ENCODE data around the genes OR4D1, RAD51C and BCAS3.

DNA sequence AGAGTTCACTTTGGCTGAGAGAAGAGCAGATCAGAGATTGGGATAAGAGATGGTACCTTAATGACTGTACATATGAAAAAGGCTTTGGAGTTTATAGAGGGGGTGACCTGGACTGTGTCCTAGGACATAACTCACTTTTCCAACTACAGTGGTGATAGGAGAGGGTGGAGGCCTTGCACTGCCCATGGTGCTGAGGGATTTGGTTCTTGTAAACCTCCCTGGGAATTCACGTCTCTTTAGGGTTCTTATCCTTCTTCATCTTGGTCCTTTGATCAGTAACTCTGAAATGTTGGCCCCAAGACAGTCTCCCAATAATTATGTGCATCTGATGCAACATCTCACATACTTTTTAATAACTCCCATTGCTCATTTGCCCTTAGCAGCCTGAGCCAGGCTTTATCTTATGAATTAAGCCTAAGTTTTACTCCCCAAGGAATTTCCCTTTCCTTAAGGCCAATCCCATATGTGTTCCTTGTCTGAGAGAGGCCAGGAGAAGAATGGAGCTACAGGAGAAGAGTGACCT lies at the start of gene OR4D1:
Gene OR4D1 (plus strand): TSS at position 424 of the 523 bp plus-strand sequence.
- PRO-cap = no peak

GRCh38 chr17:58284354-58285148 lies 3.8 kb upstream of the MPO start:
- PRO-cap = no peak

GRCh38 chr17:58305191-58305759 lies 23.3 kb downstream of the TSPOAP1 start:
- PRO-cap = no peak

GRCh38 chr17:58320458-58321301 lies 7.9 kb downstream of the TSPOAP1 start:
- PRO-cap = no peak

- PRO-cap = no peak
These were observed 3.4 kb upstream of the TSPOAP1 start for GRCh38 chr17:58331854-58332559.

GRCh38 chr17:58341837-58342548 lies 10.0 kb downstream of the SUPT4H1 start:
- PRO-cap = no peak

GRCh38 chr17:58387673-58387935 lies 29.7 kb downstream of the RNF43 start:
- PRO-cap = no peak

DNA sequence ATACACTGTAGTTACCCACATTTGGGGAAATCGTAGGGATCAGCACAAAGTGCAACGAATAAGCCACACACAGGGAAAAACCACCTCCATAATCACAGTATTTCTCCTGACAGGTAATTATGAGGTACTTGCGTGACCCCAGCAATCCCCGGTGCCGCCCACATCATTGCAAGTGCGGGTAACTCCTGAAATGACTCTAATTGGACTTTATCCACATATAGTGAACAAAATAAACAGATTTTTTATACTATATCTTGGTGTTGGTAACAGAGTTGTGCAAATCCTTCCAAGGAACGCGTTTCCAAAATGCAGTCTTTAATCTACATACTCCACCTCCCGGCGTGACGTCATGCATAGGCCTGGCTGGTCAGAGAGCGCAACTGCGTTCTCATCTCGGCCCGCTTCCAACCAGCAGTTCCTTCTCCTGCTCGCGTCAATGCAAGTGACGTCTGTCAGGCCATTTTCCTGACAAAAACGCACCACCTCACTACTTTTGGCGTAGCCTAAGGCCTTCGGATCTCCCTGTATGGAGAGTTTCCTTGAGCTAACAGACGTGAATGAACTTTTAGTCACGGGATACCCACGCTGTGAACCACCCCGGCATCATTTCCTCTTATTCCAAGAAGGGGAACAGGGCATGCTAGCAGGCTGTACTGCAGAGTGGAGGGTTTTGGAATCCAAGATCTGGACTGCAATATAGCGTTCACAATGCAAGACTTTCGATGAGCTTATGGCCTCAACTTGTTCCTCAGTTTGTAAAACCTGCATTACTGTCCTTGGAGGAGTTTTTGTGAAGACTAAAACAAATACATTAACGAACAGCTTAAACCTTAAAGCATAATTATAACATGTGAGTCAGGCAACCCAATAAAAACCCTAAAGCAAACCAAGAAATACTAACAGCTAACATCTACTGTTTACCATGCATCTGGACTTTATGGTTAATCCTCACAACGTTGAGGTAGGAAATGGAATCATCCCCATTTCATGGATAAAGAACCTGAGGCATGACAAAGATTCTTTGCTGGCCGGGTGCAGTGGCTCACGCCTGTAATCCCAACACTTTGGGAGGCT lies 24.9 kb downstream of the IGBP1C start:
- PRO-cap = no peak

GRCh38 chr17:58691883-58693233 lies at the start of gene RAD51C:
Gene RAD51C, plus strand, starts transcription at chr17:58692602.
- PRO-cap = bidirectional peak, plus-strand start at chr17:58692601, minus-strand start at chr17:58692549

DNA sequence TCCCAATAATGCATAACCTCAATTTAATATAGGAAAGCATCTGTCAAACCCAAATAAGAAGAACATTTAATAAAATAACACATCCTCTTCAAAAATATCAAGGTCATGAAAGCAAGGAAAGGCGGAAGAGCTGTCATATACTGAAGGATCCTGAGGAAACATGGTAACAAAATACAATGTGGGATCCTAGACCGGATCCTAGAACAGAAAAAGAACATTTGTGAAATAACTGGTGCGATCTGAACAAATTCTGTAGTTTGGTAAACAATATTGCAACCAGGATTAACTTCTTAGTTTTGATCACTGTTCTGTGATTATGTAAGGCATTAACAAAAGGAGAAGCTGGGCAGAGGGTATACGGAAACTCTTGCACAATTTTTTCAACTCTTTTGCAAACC lies 109.8 kb downstream of the TRIM37 start:
- PRO-cap = no peak

DNA sequence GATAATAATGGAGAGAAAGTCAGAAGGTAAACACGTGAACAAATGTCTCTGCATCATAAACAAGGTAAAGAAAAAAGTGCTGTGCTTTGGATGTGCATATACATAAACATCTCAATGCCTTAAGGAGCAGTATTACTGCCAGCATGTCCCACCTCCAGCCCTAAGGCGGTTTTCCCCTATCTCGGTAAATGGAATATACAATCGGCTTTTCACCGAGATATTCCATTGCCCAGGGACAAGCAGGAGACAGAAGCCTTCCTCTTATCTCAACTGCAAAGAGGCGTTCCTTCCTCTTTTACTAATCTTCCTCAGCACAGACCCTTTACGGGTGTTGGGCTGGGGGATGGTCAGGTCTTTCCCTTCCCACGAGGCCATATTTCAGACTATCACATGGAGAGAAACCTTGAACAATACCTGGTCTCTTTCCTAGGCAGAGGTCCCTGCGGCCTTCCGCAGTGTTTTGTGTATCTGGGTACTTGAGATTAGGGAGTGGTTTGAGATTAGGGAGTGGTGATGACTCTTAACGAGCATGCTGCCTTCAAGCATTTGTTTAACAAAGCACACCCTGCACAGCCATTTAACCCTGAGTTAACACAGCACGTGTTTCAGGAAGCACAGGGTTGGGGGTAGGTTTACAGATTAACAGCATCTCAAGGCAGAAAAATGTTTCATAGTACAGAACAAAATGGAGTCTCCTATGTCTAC lies 41.1 kb upstream of the YPEL2 start:
- PRO-cap = no peak

- PRO-cap = no peak
These were observed 1.1 kb downstream of the YPEL2 start for GRCh38 chr17:59332109-59333354.

- PRO-cap = no peak
These were observed 100.1 kb downstream of the YPEL2 start for GRCh38 chr17:59431508-59432090.

DNA sequence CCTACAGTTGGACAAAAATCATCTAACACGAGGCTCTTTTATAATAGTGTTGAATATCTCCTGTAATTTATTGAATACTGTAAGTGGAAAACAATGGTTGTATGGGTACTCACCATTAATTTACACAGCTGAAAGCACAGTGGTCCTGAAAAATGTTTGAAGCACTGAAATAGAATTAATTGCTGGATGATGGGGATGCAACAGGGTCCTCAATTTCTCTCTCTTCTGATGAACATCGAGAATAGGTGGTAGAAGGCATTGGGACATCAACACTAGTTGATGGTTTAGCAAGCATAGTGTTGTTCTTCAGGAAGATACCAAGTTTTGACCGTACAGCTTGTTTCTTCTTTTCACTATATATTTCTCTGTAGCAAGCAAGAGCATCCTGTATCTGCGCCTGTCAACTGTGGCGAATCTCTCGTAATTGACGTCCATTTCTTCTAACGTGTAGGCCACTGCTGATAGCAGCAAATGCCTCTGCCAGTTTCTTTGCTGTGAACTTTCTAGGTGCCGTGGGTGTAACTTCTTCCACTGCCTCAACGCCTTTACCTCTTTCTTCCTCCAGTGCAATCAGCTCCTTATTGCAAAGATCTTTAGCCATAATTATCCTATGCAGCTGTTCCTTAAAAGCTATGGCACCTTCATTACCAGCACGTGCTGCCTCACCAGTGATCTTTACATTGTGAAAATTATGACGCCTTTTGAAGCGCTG lies 8.3 kb downstream of the PTRH2 start:
- PRO-cap = no peak

DNA sequence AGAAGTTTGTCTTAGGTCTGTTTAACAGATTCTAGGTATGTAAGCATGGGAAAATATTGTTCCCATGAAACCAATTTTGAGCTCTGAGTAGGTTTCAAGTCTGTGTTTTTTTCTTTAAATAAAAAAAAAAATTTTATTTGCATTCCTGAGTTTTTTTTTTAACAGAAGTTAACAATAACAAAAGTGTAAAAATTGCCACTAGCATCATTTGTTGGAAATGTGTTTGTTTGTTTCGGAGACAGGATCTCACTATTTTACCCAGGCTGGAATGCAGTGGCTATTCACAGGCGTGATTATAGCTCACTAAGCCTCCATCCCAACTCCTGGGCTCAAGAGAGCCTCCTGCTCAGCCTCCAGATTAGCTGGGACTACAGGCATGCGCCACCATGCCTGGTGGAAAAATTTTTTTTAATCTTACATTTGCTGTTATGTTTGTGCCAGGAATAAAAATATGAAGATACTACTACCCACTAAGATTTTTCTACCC lies 61.0 kb downstream of the TUBD1 start:
- PRO-cap = no peak

- PRO-cap = no peak
These were observed 705 bp downstream of the HEATR6 start for GRCh38 chr17:60077909-60078522.

GRCh38 chr17:60248791-60249864 lies 99.4 kb downstream of the CA4 start:
- PRO-cap = no peak

GRCh38 chr17:60487694-60488526 lies 38.1 kb downstream of the APPBP2 start:
- PRO-cap = no peak

- PRO-cap = no peak
These were observed 31.7 kb downstream of the APPBP2 start for GRCh38 chr17:60494323-60494824.

GRCh38 chr17:60677130-60678444 lies at the start of gene BCAS3:
Gene BCAS3, plus strand, starts transcription at chr17:60677851.
- PRO-cap = bidirectional peak, plus-strand start at chr17:60677496, minus-strand start at chr17:60677324; bidirectional peak, plus-strand start at chr17:60677894, minus-strand start at chr17:60677700

Measured in LUHMES (cell line).